ENCODE results near the gene IRX6.

DNA sequence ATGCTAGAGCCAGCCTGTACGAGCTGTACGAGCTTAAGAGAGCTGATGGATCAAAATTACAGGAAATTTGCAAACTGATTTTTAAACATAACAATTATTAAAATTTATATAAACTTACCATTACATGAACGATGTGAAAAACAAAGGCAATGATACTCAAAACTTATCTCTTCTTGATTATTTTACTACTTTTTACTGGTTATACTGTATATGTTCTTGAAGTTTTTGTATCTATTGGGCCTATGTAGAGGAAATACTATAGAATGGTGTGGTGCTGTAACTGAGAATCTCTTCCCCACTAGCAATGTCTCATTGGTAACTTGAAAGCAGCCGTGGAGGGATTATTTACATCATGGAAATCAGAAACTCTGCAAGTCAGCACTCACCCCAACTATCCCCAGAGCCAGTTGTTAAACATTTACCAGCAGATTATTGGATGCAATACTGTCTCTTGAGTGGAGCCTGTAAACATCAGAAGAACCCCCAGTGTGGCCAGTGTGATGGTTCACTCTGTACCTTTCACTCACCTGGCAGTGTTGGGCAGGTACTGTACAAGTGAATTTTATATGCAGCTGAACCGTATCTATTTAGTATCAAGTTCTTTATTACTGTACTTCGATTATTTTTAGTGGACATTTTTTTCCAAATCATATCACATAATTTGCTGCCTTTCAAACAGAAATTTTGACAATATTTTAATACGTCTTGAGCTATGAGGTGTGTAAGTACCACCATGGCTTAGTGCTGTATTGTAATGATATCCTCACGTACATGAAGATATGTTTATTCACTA, 299.8 kb upstream of the SALL1 start:
- PRO-cap, result no peak
- RAMPAGE, long total RNA, result no peak

- PRO-cap, result no peak
- RAMPAGE, long total RNA, result no peak
These were observed 3.3 kb downstream of the TOX3 start for GRCh38 chr16:52543658-52544001.

DNA sequence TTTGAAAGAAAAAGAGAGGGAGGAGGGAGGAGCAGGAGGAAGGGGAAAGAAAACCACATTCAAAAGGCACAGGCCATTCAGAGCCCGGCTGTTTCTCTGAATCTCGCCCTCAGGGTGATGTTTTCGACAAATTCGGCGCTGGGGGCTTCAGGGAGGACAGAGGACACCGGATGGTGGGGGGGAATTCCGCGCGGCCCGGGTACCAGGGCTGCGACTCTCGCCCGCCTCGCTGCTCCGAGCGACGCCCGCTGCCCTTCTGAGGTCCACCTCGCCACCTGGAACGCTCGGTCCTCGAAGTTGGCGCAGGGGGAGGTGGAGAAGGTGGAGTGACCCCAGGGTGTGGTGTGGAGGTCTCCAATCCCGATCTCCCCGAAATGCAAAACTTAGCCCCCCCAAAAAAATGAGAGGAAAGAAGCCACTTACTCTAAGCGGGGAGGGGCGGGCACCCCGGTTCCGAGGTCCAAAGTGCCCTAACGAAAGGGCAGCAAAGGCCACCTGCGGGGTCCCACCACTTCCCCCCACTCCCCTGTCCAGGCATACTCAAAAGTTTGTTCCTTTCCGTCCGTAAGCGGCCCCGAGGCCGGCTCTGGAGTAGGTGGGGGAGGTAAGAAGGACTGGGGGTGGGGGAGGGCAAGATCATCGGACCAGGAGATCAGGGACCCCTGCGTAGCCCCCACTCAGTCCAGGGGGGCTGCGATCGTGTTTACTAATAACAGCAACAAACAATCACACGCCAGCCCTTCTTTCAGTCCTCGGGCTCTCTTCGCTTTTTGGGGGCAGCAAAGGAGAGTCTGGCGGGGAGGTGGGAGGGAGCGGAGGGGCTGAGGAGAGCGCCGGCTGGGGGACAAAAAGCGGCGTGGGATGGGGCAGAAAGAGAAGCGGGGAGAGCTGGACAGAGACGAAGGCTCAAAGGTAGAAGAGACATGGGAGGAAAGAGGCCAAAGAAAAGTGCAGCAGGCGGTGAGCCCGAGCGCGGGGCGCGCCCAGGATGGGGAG, 1.0 kb downstream of the TOX3 start:
- PRO-cap, result no peak
- RAMPAGE, long total RNA, result no peak

DNA sequence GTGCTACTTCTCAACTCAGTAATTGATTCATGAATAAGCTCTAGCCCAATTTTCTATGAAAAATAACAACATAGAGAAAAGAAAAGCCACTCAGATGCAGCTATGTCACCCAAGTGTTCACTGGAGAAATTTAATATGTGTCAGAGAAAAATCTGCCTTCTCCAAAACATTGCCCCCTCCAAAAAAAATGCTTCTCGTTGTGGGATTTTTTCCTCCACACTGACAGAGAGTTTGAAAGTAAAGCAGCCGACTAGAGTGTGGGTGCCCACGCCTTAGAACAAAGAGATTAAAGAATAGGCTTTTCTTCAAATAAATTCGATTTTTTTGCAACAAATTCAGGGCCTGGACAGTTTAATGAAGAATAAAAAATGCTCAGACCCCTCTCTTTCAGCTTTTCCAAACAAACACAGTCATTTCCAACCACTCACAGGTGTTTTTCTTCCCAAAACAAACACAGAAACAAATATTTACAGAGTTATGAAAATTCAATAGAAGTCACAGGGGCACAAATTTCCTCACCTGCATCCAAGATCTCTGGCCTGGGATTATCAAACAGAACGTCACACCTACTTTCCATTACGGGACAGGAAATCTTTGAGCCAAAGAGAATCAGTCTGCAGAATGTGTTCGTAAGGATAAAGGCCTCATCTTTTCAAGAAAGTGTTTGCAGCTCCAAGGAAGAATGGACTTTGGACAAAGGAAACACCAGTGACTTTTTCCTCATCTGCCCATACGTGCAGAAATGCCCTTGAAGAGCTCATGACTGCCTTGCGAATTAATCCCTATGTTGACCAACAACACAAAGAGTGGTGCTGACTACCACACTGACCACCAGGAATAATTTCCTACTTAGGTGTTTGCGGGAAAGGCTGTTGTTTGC, 31.2 kb upstream of the TOX3 start:
- PRO-cap, result no peak
- RAMPAGE, long total RNA, result no peak

DNA sequence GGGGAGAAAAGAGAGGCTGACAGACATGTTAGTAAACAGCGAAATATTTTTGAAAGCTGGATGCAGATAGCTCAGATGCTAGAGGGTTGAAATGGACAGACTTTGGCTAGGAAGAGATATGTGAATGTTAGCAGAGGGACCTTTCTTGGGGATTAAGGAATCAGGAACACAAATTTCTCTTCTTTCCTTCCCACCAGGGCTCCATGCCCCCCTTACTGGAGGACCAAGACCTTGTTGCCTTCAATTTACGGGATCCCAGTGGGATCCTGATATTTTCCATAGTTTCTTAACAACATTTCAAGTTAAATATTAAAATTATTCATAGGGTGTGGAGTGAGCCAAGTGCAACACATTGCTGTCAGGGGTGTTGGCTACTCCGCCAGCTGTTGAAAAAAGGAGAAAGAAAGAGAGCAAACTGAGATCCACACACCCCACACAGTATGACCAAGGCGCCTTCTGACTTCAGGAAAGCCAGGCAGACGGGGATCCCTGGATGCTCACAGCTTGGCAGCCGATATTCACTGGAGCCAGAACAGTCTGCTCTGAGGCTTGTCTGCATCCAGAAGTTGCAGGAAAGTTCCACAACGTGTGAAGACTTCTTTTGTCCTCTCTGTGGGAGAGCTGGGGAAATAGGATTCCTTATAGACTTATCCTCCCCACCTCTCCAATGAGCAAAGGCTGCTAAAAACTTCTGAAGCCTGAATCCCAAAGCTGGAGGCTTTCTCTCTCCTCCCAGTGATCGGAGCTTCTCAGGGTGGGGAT, 9.3 kb downstream of the CHD9NB start:
- PRO-cap, result no peak
- RAMPAGE, long total RNA, result no peak

- PRO-cap, result no peak
- RAMPAGE, long total RNA, result no peak
These were observed 75.3 kb downstream of the CHD9 start for GRCh38 chr16:53129838-53130835.

GRCh38 chr16:53209357-53210036, 154.7 kb downstream of the CHD9 start:
- PRO-cap, result no peak
- RAMPAGE, long total RNA, result no peak

DNA sequence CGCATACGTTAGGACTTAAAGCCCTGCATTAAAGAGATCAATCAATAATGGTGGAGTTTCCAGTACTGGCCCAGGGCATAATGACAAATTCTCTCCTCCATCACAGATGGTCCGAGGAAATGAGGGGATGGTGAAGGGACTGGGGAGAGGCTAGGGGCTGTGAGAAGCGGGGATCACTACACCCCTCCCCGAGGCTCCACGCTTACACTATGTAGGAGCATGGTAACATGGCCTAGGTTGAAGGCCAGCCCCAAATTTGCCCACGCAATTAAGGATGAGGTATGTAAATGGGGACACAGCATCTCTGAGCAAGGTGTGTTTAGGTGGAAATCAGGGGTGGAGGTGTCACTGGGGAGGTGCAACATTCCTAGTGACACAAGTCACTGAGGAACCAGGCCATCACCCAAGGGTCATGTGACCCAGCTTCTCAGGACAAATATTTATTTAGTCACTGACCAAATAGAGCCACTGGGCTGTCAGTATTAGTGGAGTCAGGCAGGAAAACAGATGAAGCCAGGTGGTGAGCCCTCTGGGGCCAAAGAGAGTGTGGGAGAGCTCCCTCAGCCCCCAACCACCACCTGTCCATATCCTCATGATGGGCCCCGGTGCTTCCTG, 8.2 kb upstream of the AKTIP start:
- PRO-cap, result no peak
- RAMPAGE, long total RNA, result no peak

- PRO-cap, result no peak
- RAMPAGE, long total RNA, result no peak
These were observed 47.1 kb upstream of the AKTIP start for GRCh38 chr16:53550133-53550528.

DNA sequence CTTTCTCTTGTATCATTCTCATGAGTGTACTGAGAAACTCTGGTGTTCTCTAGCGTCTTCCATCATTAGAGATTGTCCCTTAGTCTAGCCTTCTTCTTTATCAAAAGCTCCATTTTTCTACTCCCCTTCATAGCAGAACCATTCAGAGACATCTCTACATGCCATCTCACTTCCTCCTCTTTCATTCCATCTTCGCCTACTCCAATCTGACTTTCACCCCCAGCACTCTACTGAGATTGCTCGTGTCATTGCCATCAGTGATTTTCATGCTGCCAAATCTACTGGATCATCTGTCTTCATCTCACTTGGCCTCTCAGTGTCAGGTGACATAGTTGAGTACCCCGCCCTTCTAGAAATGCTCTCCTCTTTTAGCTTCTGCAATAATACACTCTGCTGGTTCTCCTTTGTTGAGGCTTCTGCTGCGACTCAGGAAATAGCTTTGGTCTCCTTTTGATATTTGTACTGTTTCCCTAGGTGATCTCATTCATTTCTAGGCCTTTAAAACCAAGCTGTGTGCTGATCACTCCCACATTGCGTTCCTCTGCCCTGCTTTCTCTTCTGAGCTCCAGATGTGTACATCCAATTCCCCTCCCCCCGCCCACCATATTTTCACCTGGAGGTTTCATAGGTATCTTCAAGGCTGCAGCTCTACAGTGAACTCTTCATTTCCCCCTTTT, 119.1 kb downstream of the FTO start:
- PRO-cap, result no peak
- RAMPAGE, long total RNA, result no peak

- PRO-cap, result no peak
- RAMPAGE, long total RNA, result no peak
These were observed 243.9 kb downstream of the FTO start for GRCh38 chr16:53947848-53948284.

GRCh38 chr16:54040224-54040804, 246.3 kb downstream of the IRX3 start:
- PRO-cap, result no peak
- RAMPAGE, long total RNA, result no peak

DNA sequence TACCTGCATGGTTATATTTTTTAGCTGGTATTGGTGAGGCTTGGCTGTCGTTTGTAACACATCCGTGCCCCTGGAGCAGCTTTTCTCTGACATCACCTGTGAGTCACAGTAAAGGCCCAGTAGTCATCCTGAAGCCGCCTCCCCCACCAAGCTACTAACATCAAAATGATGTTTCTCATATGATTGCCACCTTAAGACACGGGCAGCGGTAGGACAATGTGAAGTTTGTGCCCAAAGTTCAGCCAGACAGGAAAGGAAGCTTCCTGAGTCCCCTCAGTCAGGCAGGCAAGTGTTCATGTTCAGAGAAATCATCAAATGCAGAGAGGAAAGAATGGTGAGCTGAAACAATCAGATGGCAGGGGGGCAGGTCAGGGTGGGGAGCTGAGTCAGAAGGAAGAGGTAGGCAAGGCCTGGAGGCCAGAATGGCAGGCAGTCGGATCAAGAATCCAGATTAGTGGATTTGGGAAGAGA, 209.2 kb downstream of the IRX3 start:
- PRO-cap, result no peak
- RAMPAGE, long total RNA, result no peak

DNA sequence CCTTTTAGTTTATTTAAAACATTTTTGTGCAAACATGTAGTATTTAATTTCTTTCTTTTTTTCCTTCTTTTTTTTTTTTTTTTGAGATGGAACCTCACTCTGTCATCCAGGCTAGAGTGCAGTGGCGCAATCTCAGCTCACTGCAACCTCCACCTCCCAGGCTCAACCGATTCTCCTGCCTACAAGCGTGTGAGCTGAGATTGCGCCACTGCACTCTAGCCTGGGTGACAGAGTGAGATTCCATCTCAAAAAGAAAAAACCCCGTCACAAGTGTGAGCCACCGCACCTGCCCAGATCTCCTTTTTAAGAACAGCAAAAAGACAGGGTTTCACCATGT, 161.5 kb downstream of the IRX3 start:
- PRO-cap, result no peak
- RAMPAGE, long total RNA, result no peak

DNA sequence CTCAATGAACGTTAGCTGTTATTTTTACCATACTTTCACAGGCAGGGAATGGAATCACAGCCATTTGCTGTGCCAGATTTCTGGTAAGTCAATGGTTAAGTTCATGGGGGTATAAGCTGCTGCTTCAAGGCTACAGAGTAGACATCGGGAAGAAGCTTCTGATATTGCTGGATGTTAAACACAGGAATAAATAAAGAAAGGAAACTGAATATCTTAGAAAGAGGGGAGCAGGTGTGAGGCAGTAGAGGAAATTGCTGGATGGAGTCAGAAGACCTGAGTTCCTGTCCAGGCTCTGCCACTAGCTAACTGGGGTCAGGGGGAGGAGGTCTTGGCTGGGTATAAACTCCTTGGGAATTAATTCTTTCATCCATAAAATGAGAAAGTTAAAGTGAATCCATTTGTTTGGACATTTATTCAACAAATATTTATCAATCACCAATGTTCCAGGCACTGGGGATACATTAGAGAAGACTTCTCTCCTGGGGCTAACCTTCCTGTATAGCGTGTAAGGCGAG, 145.1 kb downstream of the IRX3 start:
- PRO-cap, result no peak
- RAMPAGE, long total RNA, result no peak

GRCh38 chr16:54431311-54431723, 144.7 kb upstream of the IRX3 start:
- PRO-cap, result no peak
- RAMPAGE, long total RNA, result no peak

DNA sequence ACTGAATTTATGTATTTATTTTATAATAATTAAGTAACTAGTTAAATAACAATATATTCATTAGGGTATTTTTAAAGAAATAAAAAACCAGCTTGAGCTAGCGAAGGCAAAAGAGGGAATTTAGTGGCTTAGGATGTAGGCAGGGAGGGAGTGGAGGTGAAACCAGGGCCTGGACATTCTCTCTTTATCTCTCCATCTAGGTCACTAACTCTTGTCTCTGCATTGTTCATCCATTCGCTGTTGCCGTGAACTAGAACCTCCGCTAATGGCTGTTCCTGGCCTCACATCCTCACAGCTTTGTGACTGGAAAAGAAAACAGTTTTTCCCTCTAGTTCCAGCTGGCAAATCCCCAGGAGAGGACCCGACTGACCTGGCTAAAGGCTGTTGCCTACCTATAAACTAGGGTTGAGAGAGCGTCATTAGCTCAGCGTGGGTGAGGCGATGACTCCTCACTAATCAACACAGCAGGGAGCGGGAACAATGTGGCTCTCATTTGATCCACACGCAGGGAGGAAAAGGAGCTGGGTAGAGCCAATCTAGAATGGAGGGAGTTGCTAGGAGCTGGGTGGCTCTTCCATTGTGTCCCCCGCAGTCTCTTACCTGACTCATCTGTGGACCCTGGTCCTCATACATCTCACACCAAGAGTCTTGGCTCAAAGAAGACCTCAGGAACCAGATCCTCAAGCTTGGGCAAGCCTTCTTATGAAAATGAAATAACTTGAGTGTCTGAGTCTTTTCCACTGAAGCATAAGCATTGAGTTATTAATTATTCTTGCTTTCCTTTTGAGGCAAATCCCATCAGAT, 282.1 kb upstream of the IRX5 start:
- PRO-cap, result no peak
- RAMPAGE, long total RNA, result no peak

- PRO-cap, result no peak
- RAMPAGE, long total RNA, result no peak
These were observed 1.1 kb upstream of the IRX5 start for GRCh38 chr16:54929244-54930301.

GRCh38 chr16:55323705-55324271, at the start of gene IRX6:
IRX6 (plus strand) TSS chr16:55324203.
- PRO-cap, result no peak
- RAMPAGE, long total RNA, result no peak

DNA sequence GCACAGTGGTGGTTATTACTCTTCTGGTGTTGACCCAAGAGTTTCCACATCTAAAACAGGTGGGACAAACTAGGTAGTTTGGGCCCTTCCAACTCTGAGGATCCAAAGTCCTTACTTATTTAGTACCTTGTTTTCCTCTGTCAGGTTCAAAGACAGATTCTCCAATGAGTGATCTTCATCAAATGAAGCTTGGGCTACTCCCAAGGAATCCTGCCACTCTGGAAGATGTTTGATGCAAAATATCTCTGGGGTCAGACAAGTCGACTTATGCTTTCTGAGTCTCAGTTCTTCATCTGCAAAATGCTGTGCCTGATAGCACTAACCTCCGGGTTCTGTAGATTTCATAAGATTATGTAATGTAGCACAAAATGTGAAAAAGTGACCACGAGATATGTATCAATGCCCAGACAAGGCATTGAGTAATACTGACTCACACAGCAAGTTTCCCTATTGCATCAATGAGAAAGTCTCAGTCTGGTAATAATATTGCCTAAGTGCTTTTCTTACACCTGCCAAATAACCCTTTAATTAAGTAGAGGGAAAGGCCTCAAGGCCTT, 41.5 kb upstream of the MMP2 start:
- PRO-cap, result no peak
- RAMPAGE, long total RNA, result no peak

All from spinal cord (tissue), 3 donors.